M059J (cell line): ENCODE measurements around the genes KIF26B, OR2T2 and ZNF692.

GRCh38 chr1:245154147-245155471 is at the start of gene KIF26B:
Gene KIF26B, plus strand, starts transcription at chr1:245154985.
- RAMPAGE, long total RNA: no peak

- RAMPAGE, long total RNA: no peak
Observed at GRCh38 chr1:245166484-245166961, 11.7 kb downstream of the KIF26B start.

GRCh38 chr1:245257519-245257741 is 102.6 kb downstream of the KIF26B start:
- RAMPAGE, long total RNA: no peak

GRCh38 chr1:246417119-246417842 is 89.8 kb downstream of the SMYD3 start:
- RAMPAGE, long total RNA: no peak

DNA sequence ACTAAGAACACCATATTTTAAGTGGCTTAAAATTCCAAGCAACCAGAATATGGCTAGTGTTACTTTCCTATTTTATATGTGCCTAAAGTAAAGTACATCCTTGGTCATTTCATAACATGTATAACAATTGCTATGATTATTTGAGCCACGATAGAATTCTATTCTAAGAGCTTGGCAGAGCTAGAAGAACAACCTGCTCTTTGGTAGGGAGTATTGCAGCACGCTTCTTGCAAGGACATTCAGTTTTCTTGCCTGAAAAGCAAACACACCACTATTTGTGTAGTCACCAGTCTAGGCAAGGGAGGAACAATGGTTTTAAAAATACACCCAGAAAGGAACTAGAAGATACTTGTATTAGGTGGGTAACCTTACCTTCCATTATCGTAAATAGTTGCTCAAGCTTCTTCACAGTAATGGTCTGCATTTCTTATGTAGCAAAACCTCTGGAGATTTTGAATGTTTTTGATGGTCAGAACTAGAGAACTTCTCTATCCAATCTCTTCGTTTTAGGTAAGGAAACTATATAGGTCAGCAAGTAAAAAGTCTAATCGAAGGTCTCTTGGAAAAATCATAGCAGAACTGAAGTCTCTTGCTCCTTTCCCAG is 51.6 kb downstream of the CNST start:
- RAMPAGE, long total RNA: no peak

DNA sequence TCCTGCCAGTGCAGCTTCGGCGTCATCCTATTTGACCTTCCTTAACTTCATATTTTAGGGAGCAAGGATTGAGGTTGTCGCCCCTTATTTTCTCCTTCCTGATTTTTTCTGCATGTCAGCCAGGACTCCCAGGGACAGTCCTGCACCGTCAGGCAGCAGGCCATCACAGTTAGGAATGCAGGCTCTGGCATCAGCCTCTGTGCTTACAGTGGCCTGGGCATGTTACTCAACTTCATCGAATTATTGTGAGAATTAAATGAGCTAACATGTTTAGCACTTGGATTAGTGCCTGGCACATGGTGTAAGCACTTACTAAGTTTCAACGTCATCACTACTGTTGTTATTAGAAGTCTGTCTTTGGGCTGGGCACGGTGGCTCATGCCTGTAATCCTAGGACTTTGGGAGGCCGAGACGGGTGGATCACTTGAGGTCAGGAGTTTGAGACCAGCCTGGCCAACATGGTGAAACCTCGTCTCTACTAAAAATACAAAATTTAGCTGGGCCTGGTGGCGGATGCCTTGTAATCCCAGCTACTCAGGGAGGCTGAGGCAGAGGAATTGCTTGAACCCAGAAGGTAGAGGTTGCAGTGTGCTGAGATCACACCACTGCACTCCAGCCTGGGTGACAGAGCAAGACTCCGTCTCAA is 45.1 kb downstream of the SCCPDH start:
- RAMPAGE, long total RNA: no peak

DNA sequence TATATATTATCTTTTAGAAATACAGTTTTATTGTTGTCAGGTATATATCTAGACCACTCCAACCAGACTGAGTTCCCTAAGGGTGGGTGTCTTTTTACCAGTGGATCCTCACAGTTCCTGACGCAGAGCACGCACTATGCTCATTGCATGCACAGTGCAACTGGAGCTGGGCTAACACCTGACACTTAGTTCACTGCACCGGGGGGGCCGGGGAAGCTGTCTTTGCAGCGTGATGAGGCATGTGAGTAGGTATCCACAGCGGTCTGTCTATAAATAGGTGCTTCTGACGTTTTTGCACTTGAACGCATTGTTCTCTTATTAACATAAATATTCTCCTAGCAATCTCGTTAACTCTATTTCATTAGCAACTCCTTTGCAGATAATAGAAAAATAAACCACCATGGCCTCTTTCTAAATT is 86.4 kb downstream of the SCCPDH start:
- RAMPAGE, long total RNA: no peak

GRCh38 chr1:246930631-246931083 is 1.1 kb downstream of the AHCTF1 start:
- RAMPAGE, long total RNA: no peak

DNA sequence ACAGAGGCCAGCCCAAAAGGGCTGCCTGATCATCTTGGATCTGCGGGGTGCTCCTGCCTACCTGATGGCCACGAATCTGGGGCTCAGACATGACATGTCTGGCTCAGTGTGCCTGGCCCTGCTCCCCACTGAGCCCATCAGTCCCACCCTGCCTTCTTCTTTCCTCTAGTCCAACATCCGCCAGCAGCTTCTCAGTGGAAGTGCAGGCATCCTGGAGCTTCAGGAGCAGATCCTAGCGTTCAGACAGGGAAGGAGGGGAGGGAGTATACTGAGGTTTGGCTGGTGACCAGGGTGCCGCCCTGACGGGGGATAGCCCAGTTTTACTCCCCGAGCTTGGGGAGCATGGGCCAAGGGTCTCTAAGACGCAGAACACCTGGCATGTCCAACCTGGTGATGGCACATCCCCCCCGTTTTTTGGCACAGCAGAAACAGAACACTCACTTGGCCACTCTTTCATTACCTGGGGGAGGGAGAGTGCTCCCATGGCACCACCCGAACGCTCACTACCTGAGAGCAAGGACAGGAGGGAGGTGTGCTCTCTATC is 31.7 kb downstream of the ZNF496 start:
- RAMPAGE, long total RNA: no peak

DNA sequence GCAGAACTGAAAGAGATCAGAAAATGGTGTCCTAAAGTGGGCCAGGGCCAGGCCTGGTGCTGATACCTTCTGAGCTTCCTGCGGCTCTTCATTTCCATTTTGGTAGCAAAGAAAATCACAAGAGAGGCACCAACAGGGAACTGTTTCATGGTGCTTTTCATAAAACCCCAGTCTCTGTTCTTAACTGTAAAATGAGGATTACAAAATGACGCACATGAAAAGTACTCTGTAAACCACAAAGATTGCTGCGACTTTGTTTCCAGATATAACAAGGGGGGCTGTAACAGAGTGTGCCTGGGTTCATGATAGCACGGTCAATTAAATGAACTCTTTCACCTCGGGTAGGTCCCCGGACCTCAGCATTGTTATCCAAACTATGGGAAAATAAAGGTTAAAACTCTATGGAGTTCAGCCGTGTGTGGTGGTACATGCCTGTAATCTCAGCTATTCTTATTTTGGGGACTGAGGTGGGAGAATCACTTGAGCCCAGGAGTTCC is 8.4 kb downstream of the ZNF496 start:
- RAMPAGE, long total RNA: no peak

DNA sequence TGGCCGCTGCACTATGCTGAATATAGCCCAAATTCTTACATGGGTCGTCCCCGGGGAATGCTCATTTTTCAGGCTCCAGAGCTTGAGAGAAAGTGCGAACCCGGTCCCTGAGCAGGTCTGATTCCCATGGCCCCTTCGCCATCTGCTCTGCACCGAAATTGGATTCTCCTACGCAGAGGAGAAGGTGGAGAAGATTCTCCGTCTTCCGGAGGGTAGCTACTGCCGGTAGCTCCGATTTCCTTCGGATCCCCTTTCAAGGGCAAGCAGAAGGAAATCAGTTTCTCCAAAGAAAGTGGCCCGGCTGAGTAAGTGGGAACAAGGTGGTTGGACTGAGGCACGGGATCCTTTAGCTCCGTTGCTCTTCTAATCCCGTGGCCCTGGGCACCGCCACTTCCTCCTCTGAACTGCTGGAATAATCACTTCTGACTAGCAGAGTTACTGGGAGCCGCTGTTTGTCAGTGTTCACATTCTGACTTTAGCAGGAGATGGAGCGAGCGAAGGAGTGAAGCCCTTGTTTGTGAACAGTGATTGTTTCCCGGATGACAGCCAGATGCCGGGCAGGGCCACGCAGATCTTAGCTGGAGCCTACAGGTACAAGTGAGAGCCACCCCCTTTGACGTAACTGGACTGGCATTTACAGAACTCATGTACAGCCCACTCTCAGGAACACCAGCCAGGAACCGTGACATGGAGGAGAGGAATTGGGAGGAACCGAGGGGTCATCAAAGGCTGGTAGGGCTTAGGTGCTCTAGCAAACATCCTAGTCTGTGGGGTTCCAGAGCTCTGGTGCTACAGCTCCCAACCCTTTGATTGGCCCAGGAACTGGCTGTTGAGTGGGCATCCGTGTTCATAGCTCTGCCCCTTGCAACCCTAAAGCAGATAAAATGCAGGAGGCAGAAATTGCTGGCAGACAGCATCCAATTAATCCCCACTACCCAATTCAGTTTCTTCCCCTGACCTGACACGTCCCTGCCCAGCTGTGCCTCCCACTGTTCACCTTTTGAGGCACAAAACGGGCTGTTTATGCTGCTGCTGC is 1.3 kb upstream of the ZNF496 start:
- RAMPAGE, long total RNA: no peak

DNA sequence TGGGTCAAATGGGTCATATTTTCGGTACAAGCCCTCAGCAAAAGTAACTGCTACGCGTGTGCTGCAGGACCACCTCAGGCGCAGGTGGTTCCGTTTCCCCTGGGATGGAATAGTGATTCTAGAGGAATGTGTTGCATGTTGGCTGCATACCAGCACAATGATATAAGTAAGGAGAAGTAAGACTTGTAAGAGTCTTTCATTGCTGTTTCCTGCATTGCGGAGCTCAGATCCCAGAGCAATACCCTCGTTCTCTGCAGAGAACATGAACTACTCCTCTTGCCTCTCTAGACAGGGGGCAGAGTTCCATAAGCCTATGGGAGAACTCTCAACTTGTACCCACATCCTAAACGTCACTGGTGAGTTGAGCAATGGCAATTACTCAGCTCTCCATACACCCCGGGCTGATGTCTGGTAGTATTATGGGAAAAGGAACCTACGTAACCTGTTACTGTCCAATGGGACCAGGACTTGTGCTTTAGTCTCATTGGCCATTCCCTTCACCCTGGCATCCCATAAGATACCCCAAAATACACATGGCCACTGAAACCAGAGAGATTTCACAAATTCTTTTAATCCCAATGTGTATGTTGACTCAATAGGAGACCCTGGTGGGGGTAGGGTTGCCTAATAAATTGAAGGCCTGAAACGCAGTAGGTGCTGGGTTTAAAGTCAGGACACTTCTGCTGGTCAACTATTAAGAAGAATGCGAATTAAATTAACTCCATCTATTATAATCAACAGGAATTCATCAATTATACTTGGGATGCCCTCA is 27.3 kb upstream of the ZNF496 start:
- RAMPAGE, long total RNA: no peak

- RAMPAGE, long total RNA: no peak
Observed at GRCh38 chr1:247424382-247425047, 8.5 kb downstream of the NLRP3 start.

- RAMPAGE, long total RNA: no peak
Observed at GRCh38 chr1:247818803-247819367, 5.0 kb downstream of the OR14A16 start.

- RAMPAGE, long total RNA: no peak
Observed at GRCh38 chr1:248445267-248445764, at the start of gene OR2T2. Gene OR2T2, plus strand, starts transcription at chr1:248445637.

DNA sequence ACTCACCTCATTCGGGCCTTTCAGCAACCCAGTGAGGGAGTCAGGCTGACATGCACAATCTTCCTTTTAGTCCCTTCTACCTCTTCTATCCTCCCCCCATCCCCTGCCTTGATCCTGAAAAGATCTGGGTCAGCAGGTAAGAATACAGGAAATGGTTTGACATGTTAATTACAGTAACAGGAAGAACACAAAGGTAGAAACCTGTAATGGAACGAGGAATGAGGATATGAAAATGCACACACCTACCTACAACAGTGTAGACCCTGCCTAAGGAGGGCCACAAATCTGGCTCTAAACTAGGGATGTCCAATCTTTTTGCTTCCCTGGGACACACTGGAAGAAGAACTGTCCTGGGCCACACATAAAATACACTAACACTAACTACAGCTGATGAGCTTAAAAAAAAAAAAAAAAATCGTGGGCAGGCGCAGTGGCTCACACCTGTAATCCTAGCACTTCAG is 6.7 kb downstream of the SH3BP5L start:
- RAMPAGE, long total RNA: no peak

DNA sequence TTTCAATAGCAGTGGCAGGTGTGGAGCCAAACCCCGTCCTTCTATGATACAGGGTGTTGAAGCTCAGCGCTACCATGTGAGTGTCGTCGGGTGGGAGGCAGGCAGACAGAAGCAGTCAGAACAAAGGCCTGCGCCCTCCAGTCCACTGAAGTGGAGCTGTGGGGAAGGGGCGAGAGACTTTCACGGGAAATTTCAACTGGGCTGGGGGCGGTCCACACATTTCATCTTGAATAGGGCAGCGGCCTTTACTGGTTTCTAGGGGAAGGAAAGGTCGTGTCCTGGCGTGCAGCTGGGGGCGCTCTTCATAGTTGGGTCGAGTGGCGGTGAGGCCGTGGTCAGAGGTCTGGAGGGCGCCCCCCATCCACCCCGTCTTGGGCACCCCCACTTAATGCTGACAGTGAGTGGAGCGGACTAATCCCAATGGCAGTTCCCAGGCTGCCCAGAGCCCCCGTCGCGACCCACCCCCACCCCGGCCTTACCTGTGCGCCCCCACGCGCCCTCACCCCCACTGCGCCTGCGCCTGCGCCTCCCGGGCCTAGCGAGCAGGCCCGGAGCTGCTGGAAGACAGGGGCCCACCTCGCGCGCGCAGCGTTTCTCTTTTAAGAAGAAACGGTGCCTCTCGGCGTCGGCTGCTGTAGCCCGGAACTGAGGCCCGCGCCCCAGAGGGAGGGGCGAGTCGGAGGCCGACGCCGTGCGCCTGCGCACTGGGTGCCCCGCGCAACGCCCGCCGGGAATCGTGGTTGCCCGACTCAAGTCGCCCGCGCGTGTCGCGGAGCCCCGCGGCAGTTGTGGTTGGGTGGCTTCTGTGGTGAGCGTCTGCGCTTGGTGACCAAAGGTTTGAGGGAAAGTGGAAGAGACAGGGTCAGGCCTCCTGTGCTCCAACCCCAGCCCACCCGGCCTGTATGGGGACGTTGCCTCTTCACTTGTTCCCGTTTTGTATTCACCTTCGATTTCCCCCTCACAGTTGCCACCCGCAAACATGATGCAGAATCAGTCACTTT is at the start of gene ZNF692:
TSS of gene ZNF692 (minus strand) at position 647 of the 1,001 bp plus-strand sequence.
- RAMPAGE, long total RNA: no peak